ENCODE results near the genes SPEGNB, SLC4A3 and ENSG00000288658.

DNA sequence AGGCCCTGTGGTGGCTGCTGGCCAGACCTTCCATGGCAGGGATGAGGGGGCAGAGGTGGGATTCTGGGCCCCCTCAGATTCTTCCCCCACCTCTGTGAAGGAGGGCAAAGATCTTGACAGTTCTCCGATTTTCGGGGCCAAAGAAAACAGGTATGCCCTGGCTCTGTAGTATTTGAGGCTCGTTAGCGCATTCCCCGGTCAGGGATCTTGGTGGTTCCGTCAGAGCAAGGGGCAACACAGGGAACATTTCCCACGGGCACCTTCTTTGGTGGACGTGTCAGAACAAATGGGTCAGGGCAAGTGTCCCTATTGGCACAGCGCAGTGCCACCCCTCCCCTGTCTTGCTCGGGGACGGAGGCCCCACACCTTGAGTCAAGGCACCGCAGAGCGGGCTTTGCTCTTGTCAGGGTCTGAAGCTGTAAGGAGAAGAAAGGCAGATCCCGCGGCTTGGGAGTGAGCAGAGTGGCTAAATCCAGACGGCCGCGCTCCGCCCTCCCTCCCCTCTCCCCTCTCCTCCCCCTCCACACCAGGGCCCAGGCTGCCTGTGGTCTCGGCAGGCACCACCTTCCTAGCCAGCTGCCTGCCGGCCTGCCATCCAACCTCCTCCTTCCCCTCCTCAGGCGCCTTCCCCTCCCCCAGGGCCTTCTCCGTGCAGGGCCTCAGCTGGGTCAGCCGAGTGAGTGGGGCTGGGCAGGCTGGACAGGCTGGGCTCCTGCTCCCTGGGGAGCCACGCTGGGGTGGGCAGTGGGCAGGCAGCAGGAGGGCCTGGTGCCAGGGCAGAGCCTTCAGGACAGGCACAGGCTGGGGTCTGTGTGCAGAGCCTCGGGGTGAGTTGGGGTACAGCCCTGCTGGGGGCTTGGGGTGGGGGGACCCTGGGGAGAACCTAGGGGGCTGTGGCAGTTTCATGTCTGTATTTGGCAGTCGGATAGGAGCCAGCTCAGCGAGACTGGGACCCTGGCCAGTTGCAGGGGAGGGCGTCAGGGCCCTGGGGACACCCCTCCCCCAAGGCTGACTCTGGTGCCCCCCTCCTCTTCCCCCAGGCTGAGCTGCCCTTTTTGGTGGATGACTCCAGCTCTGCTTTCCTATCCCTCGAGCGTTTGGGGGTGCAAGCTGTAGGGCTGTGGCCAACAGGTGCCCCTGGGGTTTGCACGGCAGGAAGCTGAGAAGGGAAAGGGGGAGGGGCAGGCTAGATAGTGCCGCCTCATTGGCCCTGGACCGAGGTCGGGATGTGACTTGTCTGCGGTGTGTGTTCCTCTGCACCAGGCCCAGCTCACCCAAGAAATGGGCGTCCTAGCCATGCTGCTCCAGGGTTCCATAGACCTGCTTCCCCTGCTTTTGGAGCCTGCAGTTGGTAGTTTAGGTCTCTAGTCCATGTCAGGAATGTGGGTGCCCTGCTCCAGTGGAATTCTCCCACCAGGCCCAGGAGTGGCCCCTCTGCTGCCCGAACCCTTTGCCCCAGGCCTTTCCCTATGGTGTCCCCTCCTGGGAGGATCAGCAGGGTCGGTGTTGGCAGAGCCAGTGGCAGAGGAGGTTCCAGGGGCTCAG is 26.1 kb downstream of the SPEG start:
- PRO-cap, result no peak

DNA sequence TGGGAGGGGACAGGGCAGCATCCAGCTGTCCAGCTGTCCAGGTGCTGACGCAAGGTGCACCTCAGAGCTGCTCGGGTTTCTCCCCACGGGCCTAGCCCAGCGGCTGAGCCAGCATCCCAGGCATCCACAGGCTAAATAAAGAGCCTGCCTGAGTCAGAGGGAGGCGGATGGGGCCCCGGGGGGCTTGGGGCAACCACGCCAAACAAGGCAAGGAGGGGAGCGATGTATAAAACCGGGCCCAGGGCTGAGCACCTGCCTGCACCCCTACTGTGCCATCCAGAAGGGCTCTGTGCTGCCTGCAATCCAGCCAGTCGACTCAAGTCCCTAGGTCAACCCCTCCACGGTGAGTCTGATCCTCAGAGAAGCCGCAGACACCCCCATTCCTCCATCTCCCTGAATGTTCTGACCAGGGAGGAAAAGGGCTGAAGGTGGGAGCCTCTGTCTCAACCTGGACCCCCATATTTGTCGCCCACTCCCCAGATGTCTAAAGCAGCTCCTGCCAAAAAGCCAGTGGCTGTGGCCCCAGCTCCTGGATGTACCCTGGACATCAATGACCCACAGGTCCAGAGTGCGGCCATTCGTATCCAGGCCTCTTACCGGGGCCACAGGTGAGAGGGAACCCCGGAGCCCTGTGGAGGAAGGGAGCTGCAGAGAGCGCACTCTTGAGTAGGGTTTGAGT is at the start of gene SPEGNB:
SPEGNB (plus strand) TSS at position 257 of the 679 bp plus-strand sequence.
- PRO-cap, result no peak

GRCh38 chr2:219520013-219520395 is 5.7 kb downstream of the ASIC4 start:
- PRO-cap, result no peak

DNA sequence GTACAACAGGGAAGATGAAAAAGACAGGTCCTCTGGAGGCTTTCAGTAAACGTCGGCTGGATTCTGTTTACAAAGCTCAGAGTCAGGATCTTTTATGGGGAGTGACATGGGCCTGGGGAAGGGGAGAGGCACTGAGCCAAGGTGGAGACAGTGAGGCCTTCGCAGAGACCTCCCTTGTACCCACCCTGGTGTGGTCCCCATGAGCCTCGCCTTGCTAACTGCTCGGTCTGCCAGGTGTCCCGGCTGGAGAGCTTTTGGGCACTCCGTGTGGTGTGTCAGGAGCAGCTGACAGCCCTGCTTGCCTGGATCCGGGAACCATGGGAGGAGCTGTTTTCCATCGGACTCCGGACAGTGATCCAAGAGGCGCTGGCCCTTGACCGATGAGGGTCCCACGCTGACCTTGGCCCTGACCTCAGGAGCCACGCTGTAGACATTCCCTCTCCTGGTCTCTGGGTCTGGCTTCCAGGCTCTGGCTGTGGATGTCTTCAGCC is 11.6 kb upstream of the SLC4A3 start:
- PRO-cap, result no peak

DNA sequence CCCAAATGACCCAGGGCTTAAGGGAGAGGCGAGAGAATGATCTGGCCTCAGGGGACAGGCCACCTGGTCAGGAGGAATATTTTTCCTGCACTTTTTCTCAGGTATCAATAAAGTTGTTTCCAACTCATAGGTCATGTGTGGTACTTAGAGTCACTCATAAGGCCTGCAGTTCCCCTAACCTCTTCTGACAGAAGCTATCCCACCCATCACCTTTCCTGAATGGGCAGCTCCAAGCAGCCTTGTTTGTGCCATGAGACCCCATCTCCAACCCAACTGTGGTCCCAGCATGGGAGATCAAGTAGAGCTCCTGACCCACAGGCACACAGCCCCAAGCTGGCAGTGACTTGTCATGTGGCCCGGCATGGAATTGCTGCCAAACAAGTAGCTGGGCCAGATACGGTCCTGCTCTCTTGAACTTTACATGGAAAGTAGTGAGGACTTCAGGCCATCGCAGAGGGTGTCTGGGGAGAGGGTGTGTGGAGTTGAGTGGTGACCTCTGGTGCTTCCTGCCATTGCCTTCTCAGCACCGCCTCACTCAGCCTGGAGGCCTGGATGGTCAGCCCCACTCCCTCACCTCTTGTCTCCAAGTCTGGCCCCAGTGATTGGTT is 11.0 kb upstream of the SLC4A3 start:
- PRO-cap, result no peak

DNA sequence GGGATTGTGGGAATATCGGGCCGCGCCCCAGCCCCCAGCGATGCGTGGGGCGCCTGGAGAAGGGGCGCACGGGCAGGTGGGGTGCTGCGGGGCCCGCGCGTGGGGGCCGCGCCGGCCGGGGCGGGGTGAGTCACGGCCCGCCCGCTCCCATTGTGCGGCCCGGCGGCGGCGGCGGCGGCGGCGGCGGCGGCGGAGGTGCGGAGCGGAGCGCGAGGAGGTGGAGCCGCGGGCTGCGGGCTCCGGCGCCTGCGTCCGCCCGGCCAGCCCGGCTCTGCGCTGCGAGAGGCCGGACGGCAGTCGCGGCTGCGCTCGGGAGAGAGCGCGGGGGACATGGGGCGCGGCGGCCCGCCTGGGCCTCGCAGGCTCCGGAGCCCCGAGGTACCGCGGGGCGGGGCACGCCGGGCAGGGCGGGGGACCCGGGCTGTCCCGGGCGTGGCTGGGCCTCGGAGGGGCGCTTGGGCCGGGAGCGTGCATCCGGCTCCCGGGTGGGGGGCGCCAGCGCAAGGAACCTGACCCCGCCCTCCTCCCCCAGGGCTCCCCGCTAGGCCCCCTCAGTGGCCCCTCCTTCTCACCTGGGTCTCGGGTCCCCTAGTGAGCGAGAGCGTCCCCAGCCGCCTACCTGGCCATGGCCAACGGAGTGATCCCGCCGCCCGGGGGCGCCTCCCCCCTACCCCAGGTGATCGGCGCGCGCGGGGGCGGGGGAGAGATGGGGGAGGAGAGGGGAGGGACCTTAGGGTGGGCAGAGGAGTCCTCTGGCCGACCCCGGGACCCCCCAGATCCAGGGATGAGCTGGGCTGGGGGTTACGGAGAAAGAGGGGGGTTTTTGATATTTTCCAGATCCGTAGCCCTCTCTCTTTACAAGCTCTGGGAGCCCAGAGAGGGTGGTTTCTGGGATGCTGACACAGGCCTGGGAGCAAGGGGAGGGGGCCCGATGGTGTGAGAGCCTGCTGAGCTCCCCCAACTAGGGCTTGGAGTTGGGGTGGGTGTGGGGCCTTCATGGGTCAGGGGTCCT is at the start of gene SLC4A3:
SLC4A3 (plus strand) TSS at position 263 of the 1,012 bp plus-strand sequence.
- PRO-cap, result unidirectional peak, plus-strand start at position 296 of the sequence

- PRO-cap, result no peak
Observed at GRCh38 chr2:219630101-219630944, 2.9 kb downstream of the SLC4A3 start.

- PRO-cap, result no peak
Observed at GRCh38 chr2:221674557-221674949, 102.4 kb upstream of the EPHA4 start.

DNA sequence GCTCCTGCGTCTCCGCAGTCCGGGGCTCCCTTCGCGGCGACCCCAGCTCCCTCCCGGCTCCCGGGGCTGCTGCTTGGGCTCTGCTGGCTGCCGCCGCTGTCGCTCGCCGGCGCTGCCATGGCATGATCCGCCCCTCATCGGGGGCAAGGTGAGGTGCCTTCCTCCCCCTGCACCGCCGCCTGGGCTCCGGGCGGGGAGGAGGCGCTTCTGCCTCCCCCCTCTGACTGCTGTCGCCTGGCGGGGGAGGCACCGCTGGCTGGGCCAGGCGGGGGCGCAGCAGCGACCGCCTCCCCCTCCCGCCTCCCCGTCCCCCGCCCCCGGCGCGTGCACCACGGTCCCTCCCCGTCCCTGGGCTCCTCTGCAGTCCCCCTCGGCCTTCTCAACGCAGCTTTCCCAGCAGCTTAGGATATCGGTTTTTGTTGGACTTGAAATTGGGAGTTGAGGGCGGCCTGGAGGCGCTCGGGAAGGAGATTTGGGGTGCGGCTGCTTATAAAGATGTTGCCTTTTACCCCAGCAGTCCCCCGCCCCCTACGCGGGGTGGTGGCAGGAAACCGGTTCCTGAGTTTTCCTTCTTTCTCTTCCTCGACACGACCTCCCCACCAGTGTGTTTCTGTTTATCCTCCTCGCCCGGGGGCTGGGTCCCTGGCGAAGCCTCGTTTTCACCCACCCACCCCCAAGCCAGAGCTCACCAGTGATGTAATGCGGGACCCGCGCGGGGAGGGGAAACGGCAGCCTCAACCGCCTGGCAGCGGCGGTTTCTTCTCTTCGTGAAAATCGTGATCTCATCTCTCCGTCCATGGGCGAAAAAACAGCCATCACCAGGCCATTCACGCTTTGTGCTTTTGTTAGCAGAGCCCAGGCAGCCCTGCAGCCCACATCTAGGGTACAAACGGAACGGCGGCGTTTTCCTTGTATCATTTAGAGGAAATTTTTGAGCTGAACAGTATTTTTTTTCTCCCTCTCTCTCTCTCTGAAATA is at the start of gene ENSG00000288658:
ENSG00000288658 (minus strand) TSS at position 209 of the 978 bp plus-strand sequence.
- PRO-cap, result no peak

DNA sequence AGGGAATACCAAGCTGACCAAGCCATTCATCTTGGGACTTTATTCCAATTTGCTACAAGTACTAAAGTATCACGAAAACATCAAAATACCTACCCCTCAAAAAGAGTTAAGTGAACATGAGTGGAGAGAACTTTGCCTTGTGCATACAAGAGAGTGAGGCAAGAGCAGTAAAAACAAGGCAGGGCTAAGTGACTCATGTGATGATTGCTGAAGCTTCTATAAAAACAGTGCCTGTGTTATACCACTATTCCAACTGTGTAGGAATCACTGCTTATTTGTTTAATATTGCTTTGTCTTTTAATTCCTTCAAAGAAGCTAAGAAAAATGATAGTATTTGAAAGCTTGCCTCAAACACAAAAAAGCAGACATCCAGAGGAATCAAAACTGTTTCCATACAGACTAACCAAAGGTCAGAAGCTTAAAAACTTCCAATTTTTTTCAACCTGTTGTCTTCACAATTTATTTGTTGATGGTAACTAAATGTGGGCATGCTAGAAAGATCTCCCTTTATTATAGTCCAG is 61.1 kb downstream of the FARSB start:
- PRO-cap, result no peak

- PRO-cap, result bidirectional peak, plus-strand start at chr2:222861531, minus-strand start at chr2:222861560
Observed at GRCh38 chr2:222861159-222862100, 594 bp downstream of the ACSL3 start.

DNA sequence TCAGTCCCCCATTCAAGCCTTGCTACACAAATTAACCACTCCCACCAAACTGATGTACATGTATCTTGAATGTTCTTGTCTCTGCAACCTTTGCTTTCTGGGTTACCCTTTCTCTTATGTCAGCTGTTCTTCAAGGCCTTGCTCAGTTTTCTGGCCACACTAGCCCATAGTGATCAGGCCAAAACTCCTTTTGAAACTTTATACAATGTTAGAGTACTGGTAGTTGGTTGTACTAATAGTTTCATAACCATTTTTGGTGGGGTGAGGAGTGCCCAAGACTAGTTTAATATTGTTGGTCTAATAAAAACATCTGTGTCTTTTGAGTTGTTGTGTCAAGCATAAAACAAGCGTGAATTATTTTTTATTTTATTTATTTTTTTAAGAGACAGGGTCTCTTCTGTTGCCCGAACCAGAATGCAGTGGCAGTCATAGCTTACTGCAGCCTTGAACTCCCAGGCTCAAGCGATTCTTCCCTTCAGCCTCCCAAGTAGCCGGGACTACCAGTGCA is 74.0 kb downstream of the ACSL3 start:
- PRO-cap, result no peak

- PRO-cap, result unidirectional peak, plus-strand start at chr2:222936861
Observed at GRCh38 chr2:222936771-222937096, 75.9 kb downstream of the ACSL3 start.

GRCh38 chr2:223038720-223039057 is 13.3 kb upstream of the KCNE4 start:
- PRO-cap, result no peak

DNA sequence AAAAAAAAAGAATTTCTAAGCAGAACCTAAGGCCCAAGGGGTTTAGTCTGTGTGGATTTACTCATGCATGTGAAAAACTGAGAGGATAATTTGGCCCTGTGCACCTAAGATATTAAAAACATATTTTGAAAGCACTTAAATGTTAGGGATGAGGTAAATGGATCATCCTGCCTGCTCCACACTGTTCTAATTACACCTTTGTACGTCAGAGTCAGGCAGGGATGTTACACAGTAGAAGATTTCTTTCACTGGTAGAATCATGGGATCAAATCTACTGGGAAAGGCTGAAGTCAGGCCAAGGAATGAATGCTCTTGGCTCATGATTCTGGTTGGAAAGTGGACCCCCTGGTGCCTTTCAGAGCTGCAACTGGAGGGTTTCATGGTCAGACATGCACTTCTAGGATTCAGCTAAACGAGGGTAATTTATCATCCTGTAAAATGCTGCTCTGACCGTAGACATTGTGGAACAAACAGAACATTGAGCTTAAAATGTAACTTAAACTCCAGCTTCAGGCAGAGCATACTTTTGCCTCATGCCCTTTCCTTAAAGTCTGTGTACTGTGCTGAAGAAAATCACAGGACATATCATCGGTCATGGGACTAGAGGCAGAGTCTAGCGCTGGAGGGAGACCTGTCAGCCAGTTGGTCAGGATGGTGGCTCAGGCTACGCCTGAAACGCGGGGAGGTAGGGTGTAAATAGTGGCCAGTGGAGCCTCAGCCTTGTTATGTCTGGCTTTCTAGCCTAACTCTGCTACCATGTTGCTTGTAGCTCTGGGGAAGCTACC is 4.9 kb downstream of the KCNE4 start:
- PRO-cap, result no peak

- PRO-cap, result no peak
Observed at GRCh38 chr2:223101594-223101970, 49.6 kb downstream of the KCNE4 start.

DNA sequence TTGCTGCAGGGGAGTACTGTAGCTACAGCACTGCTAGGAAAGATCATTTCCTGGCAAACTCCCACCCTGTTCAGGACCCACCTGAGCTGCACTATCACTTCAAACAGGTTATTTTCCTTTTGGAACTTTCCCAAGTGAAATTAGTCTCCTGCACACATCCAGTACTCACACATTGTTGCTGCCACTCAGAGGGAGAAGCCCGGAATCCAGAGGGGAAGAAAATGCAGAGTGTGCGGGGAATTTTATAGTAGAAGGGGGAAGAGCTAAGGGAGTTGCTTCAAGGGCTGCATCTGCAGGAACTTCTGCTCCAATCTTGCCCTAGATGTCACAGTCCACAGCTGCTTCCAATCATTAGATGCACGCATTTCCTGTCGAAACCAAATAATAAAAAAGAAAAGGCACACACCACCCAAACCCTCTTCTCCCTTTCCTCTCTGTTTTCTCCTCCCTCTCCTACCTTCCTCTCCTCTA is 71.8 kb downstream of the KCNE4 start:
- PRO-cap, result no peak

GRCh38 chr2:223724750-223725165 is 112.6 kb downstream of the AP1S3 start:
- PRO-cap, result no peak

GRCh38 chr2:223816265-223816954 is 21.0 kb downstream of the AP1S3 start:
- PRO-cap, result no peak

- PRO-cap, result no peak
Observed at GRCh38 chr2:223949264-223949989, 4.3 kb upstream of the WDFY1 start.

Data from left colon (tissue), 1 donor.